Peripheral blood mononuclear cell (primary cell): ENCODE measurements around a stretch of chr18.

- PRO-cap, 8 experiments, result no peak in any of the 8 experiments
These were observed 132.9 kb upstream of the TCF4 start for GRCh38 chr18:55720818-55721411.

- PRO-cap, 8 experiments, result no peak in any of the 8 experiments
These were observed 133.4 kb upstream of the TCF4 start for GRCh38 chr18:55721412-55721693.

DNA sequence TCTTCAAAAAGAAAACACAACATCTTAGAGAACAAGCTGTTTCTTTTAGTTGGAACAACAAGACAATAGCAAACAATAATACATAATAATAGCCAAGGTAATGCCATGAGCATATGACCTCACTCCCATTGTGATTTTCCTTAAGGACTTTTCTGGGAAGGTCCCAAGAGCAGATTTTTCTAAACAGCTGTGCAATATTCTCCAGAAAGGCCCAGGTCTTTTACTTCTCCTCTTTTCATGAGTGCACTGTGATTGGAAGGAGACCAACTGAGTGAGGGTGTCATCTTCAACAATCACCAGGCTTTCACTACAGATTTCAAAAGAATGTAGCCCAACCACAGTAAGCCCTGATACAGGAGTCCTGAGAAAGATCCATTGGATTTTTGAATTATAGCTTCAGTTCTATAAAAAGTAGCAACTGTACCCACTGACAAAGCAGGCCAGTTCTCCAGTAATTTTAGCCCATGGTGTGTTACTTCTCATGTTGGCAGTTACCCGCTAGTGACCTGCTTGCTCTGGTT, 144.4 kb upstream of the TCF4 start:
- PRO-cap, 8 experiments, result no peak in any of the 8 experiments

DNA sequence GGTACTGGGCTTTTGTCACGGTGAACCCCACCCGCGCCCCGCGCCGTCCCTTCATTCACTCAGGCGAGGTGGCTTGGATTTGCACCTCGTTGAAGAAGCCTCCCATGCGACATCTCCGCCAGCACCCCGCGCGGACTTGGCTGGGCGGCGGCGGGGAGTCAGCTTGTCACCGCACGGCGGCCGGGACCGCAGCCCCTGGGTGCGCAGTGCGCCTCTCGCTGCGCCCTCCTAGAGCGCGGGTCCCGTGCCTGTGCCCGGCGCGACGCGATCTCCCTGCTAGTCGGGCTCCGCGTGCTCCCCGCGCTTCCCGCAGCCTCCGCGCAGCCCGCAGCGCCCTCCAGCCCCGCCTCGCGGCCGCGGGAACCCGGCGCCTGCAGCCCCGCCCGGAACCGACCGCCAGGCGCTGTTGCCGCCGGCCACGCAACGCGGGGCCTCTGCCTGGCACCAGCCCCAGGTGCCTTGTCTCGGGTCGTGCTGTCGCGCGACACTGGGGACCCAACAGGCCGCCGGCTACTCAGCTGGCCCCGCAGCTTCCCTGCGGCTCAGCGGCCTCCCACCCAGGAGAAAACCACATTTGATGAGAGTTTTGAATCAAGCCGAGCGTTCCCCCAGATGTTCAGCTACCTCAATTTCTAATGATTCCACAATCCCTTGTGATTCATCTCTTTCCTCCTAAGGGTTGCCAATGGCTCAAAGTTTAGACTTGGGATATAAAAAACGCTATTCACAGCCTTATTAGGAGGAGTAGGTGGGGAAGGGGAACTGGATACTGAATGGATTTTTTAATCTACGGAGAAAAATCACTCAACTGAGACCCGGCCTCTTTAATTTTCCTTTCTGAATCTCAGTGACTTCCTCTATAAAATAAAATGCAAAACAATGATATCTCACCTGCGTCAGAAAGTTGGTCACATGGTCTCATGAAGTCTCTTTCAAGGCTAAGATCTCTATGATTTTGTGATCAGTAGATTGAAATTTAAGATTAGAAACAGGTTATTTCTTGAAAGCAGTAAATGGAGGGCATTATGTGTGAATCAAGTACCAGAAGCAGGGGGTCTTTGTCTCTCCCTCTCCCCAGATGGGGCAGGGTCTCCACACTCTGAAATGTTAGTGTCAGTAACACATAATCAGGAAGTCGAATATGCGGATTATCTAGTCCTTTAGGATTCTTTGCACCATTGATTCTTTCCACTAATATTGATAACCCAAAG, 192.5 kb upstream of the TCF4 start:
- PRO-cap, 8 experiments, result peak in 7 of 8 experiments; most common plus-strand start position 462 of the sequence (in 7); most common minus-strand start position 138 of the sequence (in 6)

DNA sequence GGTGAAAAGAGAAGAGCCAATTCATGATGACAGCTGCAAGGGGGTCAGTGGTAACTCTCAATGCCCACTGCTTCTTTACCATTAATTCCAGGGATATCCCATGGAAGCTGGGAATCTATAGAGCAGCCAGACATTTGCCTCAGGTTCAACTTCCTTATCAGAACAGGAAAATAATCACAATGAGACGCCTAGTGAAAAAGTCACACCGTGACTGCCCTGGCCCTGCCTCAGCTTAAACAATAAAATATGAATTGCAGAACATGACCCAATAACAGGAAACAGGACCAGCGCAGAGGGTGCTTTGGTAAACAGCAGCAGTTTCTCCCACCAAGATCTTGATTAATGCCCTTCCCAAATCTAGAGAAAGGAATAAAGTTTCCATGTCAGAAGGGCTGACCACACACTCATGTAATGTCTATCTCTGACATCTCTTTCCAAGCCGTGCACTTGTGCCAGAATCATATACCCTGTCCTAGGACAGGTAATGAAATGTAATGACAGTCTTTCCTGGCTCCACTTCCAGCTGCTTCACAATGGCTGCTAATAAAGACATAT, 438.5 kb downstream of the TXNL1 start:
- PRO-cap, 8 experiments, result no peak in any of the 8 experiments

DNA sequence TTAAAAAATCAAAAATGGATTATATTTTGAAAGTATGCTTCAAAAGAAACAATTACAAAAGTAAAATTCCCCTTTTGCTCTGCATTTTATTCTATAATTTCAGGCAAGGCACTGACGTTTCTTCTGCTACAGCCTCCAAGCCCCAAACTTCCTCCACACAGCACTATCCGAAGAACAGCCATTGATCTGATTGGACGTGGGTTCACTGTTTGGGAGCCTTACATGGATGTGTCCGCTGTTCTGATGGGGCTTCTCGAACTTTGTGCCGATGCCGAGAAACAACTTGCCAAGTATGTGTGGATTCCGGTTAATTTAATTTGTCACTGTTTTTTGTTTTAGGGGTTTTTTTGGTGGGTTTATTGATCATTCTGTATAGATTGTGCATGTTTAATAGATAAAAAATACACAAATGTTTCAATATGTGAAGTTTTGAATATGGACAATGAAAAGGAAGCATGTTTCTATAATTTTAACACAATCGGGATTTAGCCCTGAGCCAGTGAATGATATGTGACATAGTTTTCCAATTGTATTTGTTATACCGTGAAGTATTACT, 223.0 kb upstream of the BOD1L2 start:
- PRO-cap, 8 experiments, result no peak in any of the 8 experiments

DNA sequence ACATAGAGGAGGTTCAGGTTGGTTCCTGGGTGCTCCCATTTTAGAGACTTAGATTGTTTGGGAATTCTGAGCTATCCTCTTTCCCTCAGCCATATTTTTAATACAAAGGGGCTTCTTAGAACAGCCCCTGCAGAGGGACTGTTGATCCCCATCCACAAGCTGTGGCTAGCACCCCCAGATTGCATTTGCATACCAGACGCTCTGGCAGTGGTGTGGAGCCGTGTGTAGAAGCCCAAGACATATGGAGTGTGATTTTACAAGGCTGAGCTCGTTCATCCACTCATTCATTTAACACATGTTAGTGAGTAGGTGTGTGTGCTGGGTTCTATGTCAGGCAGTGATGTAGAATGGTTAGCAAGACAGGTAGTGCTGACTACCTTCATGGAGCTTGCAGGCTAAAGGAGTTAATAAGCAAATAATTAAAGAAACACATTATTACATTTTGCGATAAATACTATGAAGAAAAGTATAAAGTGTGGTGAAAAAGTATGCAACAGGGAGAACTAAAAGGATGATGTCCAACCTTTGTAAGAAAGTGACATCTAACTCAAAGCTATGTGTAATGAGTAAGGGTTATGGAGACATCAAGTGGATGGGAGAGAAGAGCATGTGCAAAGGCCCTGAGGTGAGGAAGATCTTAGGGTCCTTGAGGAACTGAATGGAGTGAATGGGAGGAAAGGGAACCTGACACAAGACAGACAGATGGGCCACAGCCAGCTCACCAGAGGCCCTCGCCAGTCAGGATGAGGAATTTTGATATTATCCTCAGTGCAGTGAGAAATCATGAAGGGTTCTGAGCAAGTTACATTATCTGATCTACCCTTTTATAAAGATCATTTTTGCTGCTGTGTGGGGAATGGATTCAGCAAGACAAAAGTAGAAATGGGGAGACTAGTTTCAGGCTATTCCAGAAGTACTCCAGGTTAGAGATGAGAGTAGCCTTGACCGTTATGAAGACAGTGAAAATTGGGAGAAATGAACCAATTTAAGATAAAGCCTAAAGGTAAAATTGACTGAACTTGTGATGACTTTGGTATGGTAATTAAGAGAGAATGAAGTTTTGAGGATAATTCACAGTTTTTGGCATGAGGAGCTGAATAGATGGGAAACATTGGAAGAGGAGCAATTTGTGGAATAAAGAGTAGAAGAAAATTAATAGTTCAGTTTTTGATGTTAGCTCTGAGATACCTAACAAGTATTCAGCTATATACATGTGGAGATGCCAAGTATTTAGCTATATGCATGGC, 166.3 kb upstream of the BOD1L2 start:
- PRO-cap, 8 experiments, result no peak in any of the 8 experiments

- PRO-cap, 8 experiments, result no peak in any of the 8 experiments
These were observed 72.4 kb upstream of the NARS1 start for GRCh38 chr18:57693780-57694787.

DNA sequence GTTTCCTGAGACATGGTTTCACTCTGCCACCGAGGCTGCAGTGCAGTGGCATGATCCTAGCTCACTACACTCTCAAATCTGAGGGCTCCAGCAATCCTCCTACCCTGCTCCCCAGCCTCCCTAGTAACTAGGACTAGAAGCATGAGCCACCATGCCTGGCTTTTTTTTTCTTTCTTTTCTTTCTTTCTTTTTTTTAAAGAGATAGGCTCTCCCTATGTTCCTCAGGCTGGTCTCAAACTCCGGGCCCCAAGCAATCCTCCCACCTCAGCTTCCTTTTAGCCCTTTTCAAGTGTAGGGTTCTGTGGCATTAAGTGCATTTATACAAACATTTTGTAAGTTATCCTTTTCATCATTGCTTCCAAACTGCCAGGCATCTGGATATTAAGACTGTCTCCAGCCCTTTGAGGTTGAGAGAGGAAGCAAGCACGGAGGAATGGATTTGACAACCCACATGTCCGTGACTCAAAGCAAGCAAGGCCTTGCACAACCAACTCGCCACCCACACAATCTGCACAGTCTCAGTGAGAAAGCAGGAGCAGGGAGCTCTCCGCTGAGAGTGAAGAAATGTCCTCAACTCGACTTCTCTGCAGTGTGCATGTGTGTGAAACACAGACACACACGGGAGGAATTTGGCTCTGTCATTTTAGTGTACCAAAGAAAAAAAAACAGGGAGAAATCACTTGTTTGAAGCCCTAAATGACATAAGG, 65.6 kb downstream of the ATP8B1 start:
- PRO-cap, 8 experiments, result no peak in any of the 8 experiments

DNA sequence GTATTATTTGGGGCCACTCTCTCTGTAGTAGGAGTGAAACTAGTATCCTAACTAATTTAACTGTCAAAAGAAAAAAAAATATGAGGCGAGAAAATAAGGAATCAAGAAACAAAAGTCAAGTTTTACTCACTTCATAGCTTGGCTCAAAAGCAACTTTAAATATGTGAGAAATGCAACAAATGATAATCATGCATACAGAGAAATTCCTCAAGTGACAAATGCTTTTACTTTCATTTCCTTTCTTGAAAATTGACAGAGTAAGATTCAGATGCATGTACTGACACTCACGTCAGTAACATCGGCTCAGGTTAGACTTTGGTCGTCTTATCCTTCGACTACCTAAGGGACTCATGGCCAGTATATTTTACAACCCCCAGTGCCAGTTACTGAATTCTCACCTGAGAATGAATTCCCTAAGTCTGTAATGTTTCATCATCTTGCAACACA, 30.2 kb upstream of the ATP8B1 start:
- PRO-cap, 8 experiments, result no peak in any of the 8 experiments

DNA sequence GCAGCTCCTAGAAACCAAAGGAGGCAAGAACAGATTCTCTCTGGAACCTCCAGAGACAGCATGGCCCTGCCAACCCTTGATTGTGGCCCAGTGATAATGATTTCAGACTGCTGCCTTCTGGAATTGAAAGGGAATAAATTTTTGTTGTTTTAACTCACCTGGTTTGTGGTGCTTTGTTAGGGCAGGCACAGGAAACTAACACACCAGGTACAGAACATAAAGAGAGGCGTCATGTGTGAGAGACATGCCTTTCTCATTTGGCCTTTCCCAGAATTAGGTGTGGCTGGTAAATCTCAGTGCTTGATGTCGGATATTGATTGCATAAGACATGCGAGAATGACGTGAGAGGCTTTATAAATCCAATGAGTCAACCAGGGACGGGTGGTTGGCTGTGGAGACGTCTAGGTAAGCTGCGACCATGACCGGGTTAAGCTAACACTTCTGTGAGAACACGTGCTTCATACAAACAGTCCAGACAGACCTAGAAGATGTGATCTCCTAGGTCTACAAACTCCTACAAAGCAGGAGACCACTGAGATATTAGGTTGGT, 98.6 kb upstream of the ATP8B1 start:
- PRO-cap, 8 experiments, result no peak in any of the 8 experiments

GRCh38 chr18:58087865-58088565, 44.0 kb downstream of the NEDD4L start:
- PRO-cap, 8 experiments, result no peak in any of the 8 experiments

GRCh38 chr18:58102775-58103211, 58.8 kb downstream of the NEDD4L start:
- PRO-cap, 8 experiments, result no peak in any of the 8 experiments

- PRO-cap, 8 experiments, result no peak in any of the 8 experiments
These were observed 73.9 kb downstream of the NEDD4L start for GRCh38 chr18:58117776-58118441.

DNA sequence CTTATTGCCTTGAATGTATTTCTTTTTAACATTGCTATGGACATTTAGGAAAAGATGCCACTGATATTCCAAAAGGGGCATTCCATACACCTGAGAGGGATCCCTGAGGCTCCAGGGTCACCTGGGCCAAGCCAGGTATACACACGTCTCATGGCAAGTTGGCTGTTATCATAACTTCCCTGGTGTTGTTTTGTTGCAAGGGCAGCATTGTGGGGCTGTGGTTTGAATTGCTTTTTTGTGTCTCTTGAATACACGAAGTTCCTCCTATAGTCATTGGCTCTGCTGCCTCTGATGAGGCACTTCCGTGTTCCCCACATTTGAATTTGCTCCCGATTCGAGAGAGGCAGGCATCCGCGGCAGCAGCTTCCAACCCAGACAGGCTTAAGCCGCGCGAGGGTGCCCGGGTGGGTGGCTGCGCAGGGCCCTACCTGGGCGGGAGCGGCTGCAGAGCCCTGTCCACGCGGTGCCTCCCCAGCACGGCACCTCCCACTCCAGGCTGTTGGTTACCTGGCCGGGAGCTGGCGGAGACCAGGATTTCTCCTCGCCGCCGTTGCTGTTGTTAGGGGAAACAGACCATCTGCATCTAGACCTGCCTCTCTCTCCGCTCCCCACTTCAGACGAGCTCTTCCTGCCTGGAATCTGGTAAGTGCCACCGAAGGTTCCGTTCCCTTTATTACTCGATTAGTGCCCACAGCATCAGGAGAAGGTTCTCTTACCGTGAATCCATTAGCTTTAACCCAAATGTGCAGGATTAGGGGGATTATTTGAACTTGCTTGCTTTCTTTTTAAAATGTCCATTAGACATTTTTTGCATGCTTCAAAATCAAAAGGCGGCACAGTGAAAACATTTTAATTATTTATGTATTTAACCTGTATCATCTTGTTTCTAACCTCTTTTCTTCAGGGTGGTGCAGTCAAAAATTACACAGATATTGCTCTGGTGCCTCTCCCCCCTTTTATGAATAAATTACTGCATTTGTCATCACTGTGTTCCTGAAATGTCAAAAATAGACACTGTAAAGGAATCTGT, 151.4 kb downstream of the NEDD4L start:
- PRO-cap, 8 experiments, result peak in 1 of 8 experiments; most common plus-strand start position 333 of the sequence (in 1)

DNA sequence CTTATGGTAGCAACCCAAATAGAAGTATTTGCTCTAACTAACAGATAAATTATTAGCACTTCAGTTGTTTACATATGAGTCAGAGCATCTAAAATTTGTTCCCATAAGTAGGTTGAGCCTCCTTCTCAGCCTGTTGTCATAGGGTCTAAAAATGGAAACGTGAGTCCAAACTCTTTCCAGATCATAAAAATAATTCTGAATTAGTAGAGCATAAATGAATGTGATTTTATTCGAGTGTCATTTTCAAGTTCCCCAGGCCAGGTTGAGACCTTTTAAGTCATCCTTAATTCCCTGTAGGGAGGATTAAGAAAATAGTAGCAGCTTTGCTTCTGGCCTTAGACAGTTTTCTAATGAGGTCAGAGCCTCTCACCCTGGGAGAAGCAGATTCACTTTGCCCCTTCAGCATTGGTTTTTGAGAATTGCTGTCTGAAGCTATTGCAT, 164.3 kb downstream of the NEDD4L start:
- PRO-cap, 8 experiments, result no peak in any of the 8 experiments

DNA sequence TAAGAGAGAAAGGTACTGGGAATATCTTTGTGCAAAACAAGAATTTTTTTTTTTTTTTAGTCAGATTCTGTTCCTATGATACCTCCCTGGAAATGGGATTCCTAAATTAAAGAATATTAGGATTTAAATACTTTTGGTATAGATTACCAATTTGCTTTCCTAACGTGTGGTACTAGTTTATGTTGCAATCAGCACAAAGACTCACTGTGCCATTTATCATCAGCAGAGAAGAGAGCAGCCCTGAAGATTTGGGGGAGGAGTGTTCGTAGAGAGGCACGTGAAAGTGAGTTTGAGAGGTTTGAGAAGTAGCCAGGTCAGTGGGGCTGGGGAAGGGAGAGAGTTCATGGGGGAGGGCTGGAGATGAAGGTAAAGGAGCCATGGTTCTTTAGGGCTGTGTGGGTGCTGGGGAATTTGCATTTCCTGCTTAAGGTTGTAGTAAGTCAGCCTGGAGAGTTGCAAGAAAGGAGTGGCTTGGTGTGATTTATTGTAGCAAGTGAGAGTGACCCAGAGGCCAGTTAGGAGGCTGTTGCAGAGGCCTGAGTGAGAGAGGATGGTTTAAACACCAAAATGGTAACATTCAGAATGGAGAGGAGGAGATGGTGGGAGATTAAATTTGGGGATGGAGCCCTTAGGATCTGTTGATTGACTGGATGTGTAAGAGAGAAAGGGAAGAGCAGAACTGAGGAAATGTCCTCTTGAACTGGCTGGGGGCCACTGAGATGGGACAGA, 172.1 kb downstream of the NEDD4L start:
- PRO-cap, 8 experiments, result no peak in any of the 8 experiments

- PRO-cap, 8 experiments, result no peak in any of the 8 experiments
These were observed 240.6 kb downstream of the NEDD4L start for GRCh38 chr18:58284737-58284960.

DNA sequence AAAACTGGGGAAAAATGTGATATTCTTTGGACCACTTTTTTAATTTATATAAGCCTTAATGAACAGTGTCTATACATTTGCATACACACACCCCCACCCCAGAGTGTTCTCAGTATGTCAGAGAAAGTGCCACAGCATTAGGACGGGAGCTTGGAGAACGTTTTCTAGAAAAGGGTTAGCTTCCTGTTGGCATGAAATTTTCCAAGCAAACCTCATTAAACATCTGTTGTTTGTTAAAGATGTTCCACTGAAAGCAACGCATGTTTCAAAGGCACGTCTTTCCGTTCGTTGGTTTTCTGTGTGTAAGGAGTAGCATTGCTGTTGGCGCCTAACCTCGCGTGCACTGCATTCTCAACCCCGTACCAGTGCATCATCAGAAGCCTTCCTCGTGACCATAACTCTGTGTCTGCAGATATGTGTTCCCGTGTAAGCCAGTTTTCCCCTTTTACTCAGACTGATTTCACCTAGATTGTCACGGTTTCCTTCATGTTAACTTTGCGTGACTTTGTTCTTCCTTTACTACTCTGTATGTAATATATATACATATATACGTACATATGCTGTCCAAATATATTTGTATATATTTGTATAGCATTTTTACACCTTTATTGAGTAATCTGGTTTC, 228.4 kb downstream of the ALPK2 start:
- PRO-cap, 8 experiments, result no peak in any of the 8 experiments

DNA sequence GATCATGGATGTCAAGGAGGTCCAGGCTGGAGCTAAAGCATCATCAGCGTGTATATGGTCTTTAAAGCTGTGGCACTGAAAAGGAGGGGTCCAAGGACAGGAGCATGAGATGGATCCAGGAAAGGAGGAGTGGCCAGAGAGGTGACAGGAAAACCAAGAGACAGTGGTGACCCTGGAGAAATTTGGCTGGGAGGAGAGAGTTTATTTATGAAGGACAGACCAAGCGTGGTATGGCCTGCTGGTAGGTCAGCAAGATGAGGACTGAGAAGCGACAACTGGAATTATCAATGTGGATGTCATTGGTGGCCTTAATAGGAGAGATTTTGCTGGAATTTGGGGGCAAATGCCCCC, 219.5 kb downstream of the ALPK2 start:
- PRO-cap, 8 experiments, result no peak in any of the 8 experiments